ENCODE results near the genes GPR45, FHL2 and ECRG4.

DNA sequence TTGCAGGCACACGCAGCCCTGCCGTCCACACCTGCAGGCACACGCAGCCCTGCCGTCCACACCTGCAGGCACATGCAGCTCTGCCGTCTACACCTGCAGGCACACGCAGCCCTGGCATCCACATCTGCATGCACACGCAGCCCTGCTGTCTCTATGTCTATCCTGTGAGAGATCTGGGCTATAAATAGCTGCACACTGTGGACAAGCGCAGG, 41.9 kb downstream of the TMEM182 start:
- RRBS, result no CpG with 5 or more reads among the region's 8 CpGs
CAGE:
- cytosol, long polyA plus RNA, result no peak
- long polyA plus RNA, result no peak
- nucleus, long polyA plus RNA, result no peak

GRCh38 chr2:104656537-104657154, 197.3 kb upstream of the POU3F3 start:
- RRBS, result no CpG with 5 or more reads among the region's 20 CpGs
CAGE:
- cytosol, long polyA plus RNA, result no peak
- long polyA plus RNA, result no peak
- nucleus, long polyA plus RNA, result no peak

- RRBS, result 1% methylated on average over 11 of the region's 56 CpGs
CAGE:
- cytosol, long polyA plus RNA, result no peak
- long polyA plus RNA, result no peak
- nucleus, long polyA plus RNA, result no peak
These were observed 13.5 kb downstream of the POU3F3 start for GRCh38 chr2:104867214-104868093.

GRCh38 chr2:105092220-105092709, 54.4 kb downstream of the MRPS9 start:
- RRBS, result no CpG with 5 or more reads among the region's 6 CpGs
CAGE:
- cytosol, long polyA plus RNA, result no peak
- long polyA plus RNA, result no peak
- nucleus, long polyA plus RNA, result no peak

DNA sequence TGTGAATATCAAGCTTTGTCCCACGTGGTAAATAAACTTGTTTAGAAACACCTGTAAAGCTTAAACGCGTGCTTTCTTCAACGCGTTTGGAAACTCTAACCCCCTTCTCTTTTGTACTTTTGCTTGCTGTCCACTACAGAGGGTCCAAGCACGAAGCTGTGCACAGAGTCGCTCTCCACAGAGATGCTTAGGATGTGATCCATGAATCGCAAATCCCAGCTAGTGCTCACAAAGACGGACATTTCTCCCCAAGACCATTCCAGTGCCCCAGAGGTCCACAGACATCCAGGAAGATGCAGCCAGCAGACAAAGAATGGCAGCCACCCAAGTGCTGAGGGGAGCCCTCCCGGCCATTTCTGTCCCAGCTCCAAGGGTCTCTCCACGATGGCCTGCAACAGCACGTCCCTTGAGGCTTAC, at the start of gene GPR45:
GPR45 (plus strand) TSS at position 269 of the 417 bp plus-strand sequence.
- RRBS, result no CpG with 5 or more reads among the region's 12 CpGs
CAGE:
- cytosol, long polyA plus RNA, result no peak
- long polyA plus RNA, result no peak
- nucleus, long polyA plus RNA, result no peak

DNA sequence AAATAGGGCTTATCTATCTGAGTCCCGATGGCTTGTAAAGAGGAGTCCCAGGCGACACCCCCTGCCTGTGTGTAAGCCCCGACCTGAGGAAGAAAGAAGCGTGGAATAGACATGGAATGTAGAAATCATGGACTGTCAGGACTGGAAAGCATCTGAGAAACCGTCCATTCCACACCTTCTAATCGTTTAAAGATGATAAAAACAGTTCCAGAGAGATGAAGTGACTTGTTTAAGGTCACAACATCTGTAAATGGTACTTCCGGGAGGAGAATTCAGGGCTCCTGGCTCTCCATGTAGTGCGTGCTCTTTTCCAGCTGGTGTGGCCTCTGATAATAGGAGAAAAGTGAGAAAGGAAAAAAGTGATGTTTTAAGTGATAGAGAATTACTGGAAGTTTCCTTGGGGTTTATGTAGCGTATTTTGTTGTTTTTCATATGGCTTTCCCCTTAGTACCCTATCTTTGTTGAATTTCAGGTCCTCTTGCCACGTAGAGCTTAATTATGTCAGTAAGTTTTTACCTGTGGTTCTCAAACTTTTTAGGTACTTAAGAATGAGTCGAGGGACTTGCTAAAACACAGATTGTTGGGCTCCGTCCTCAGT, 660 bp downstream of the C2orf49 start:
- RRBS, result no CpG with 5 or more reads among the region's 12 CpGs
CAGE:
- cytosol, long polyA plus RNA, result no peak
- long polyA plus RNA, result no peak
- nucleus, long polyA plus RNA, result no peak

- RRBS, result 7% methylated on average over 59 of the region's 73 CpGs
CAGE:
- cytosol, long polyA plus RNA, result start-site peak on the minus strand at chr2:105398926-105399076, 3,992 and 5,700 reads in 2 replicates
- long polyA plus RNA, result start-site peak on the minus strand at chr2:105398899-105399060, 3,631 and 5,528 reads in 2 replicates
- nucleus, long polyA plus RNA, result no peak
These were observed at the start of gene FHL2 for GRCh38 chr2:105398695-105399495. Gene FHL2 (minus strand): TSS chr2:105399051.

- RRBS, result no CpG with 5 or more reads among the region's 14 CpGs
CAGE:
- cytosol, long polyA plus RNA, result no peak
- long polyA plus RNA, result no peak
- nucleus, long polyA plus RNA, result no peak
These were observed 69.4 kb upstream of the FHL2 start for GRCh38 chr2:105467919-105468917.

- RRBS, result no CpG with 5 or more reads among the region's 4 CpGs
CAGE:
- cytosol, long polyA plus RNA, result no peak
- long polyA plus RNA, result no peak
- nucleus, long polyA plus RNA, result no peak
These were observed 171.5 kb upstream of the NCK2 start for GRCh38 chr2:105573212-105573563.

- RRBS, result no CpG with 5 or more reads among the region's 4 CpGs
CAGE:
- cytosol, long polyA plus RNA, result no peak
- long polyA plus RNA, result no peak
- nucleus, long polyA plus RNA, result no peak
These were observed 6.0 kb downstream of the NCK2 start for GRCh38 chr2:105750691-105751110.

DNA sequence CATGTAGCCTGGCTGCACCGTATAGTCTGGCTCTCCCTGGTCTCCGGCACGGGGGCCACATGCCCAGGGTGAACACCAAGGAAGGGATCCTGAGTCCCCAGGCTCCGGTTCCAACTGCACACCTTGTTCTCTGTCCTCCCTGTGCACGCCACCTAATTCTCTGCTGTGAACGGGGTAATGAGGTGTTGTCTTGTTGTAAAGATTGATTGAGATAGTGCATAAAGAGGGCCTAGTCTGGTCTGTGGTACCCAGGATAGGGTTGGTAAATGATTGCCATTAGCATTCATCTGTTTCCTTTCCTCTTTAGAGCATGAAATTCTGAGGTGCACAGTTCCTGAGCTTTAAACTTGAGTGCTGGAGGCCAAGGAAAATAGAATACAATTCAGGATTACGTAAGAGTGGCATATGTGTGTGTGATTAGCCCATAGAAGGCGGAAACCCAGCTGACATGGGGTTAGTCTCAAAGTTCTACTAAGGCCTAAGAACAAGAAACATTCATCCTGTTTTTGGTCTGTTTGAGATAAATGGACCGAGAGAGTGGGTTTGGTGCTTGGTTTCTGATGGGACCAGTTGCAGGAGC, 55.5 kb downstream of the NCK2 start:
- RRBS, result 97% methylated on average over 3 of the region's 9 CpGs
CAGE:
- cytosol, long polyA plus RNA, result no peak
- long polyA plus RNA, result no peak
- nucleus, long polyA plus RNA, result no peak

GRCh38 chr2:105800852-105801702, 56.4 kb downstream of the NCK2 start:
- RRBS, result no CpG with 5 or more reads among the region's 15 CpGs
CAGE:
- cytosol, long polyA plus RNA, result no peak
- long polyA plus RNA, result no peak
- nucleus, long polyA plus RNA, result no peak

GRCh38 chr2:105820072-105820762, 75.5 kb downstream of the NCK2 start:
- RRBS, result no CpG with 5 or more reads among the region's 15 CpGs
CAGE:
- cytosol, long polyA plus RNA, result no peak
- long polyA plus RNA, result no peak
- nucleus, long polyA plus RNA, result no peak

DNA sequence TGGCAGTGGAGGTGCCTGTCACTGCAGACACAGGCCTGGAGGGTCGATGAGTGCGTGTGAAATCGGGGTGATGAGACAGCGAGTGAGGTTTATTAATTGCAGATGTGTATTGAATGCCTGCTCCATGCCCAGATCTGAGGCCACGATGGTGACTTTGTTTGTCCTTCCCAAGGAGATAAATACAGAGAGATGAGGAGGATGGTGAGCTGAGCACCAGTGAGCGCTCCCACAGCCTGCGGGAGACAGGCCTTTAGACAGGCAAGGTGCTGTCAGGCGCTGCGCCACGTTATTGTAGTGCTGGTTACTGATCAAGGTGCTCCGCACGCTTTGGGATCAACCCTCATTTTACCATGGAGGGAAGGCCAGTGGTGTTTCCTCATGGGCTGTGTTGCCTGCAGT, 126.3 kb downstream of the NCK2 start:
- RRBS, result no CpG with 5 or more reads among the region's 12 CpGs
CAGE:
- cytosol, long polyA plus RNA, result no peak
- long polyA plus RNA, result no peak
- nucleus, long polyA plus RNA, result no peak

- RRBS, result 93% methylated on average over 3 of the region's 26 CpGs
CAGE:
- cytosol, long polyA plus RNA, result no peak
- long polyA plus RNA, result no peak
- nucleus, long polyA plus RNA, result no peak
These were observed 148.7 kb downstream of the NCK2 start for GRCh38 chr2:105893312-105893817.

DNA sequence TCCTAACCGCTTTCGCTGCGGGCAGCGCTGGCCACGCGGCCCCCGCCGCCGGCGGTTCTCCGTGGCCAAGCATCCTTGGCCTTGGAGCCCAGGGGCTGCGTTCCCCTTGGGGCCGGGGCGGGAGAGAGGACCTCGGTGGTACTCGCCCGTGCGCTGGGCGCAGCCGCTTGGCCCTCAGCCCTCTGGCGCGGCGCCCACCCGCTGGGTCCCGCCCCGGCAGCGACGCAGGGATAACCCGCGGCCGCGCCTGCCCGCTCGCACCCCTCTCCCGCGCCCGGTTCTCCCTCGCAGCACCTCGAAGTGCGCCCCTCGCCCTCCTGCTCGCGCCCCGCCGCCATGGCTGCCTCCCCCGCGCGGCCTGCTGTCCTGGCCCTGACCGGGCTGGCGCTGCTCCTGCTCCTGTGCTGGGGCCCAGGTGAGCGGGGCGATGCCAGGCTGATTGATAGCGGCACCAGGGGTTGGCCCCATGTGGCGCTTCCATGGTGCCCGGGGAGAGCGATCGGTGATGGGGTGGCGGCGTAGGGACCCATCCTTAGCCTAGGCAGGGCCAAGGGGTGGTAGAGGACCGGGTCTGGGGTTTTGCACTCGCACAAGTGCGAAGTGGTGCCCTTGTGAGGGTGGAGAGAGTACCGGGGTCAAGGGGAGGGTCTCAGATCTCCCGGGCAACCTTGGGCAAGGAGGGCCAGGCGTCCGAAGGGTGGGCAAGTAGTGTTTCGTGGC, at the start of gene ECRG4:
ECRG4 (plus strand) TSS at position 260 of the 720 bp plus-strand sequence.
- RRBS, result 6% methylated on average over 52 of the region's 67 CpGs
CAGE:
- cytosol, long polyA plus RNA, result no peak
- long polyA plus RNA, result no peak
- nucleus, long polyA plus RNA, result no peak

- RRBS, result no CpG with 5 or more reads among the region's 12 CpGs
CAGE:
- cytosol, long polyA plus RNA, result no peak
- long polyA plus RNA, result no peak
- nucleus, long polyA plus RNA, result no peak
These were observed 28.6 kb downstream of the ECRG4 start for GRCh38 chr2:106094015-106094515.

GRCh38 chr2:106193303-106193587, 856 bp downstream of the UXS1 start:
- RRBS, result no CpG with 5 or more reads among the region's 15 CpGs
CAGE:
- cytosol, long polyA plus RNA, result no peak
- long polyA plus RNA, result no peak
- nucleus, long polyA plus RNA, result no peak

DNA sequence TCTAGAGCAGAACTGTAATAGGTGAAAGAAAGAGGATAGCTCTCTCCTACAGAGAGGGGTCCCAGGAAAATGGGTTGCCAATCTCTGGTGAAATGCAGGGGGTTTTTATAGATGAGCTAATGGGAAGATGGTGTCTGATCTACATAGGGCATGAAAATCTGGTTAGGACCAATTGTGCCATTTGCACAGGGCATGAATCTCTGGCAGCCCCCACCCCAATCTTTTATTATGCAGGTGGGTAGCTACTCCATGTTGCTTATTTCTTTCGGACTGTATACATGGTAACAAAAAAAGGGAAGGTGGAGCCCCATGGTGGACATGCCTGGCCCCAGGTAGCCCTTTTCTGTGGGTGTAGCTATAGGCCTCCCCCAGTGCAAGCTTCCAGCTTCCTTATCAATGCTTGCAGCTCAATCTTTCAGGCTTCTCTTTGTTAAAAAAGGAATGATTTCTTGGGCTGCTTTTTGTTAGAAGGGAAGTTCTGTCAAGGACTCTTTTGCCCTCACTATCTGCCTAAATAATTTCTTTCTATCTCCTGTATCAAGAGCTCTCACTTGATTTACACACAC, 14.3 kb upstream of the UXS1 start:
- RRBS, result no CpG with 5 or more reads among the region's 1 CpG
CAGE:
- cytosol, long polyA plus RNA, result no peak
- long polyA plus RNA, result no peak
- nucleus, long polyA plus RNA, result no peak

DNA sequence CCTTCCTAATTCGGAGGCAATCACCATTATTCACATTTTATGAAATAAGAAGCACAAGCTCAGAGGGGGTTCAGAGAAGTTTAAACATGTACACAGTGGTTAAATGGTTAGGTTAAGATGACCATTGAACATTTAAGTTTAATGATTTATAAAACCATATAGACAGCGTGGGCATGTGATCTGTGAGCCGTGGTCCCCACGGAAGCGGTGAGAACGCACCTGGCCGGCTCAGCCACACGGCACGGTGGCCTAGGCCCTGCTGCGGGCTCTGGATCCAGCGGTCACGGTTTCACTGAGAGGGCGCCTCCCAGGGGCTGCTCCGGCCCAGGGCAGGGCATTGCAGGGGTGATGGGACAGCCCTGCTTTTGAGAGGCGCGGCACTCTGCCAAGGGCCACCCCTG, 125.0 kb downstream of the RGPD3 start:
- RRBS, result 56% methylated on average over 5 of the region's 16 CpGs
CAGE:
- cytosol, long polyA plus RNA, result no peak
- long polyA plus RNA, result no peak
- nucleus, long polyA plus RNA, result no peak

Measured in IMR-90 (cell line).